Measurements from ENCODE around the genes DCAF5 and PLEKHD1.

DNA sequence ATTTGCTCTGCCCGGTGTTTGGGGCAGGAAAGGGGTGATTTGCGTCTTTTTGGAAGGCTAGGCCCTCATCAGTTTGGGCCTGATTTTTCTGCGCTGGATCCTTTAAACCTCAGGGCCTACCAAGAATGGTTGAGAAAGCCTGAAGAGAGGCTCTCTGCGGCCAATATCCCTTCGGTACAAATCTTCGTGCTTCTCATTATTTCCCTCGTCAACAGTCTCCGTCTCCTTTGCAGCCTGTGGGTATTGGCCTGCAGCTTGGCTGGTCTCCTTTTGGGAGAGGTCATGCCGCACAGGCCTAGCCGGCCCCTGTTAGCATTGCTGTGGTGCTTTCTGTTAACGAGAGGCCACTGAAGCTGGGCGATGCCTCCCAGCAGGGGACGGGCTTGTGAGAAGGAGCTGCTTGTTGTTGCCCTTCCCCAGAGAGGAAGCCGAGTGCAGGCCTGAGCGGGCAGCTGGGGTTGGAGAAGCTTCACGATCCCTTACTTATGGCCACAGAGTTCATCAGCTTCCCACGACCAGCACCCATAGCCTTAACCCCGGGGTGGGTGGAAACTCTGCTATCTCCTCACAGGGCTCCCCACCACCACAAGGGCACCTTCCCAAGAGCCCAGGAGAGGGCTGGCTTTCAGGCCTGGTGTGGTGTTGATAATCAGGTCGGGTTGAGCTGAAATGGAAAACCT lies 228.6 kb downstream of the ZFP36L1 start:
- PRO-cap = no peak

- PRO-cap = no peak
These were observed 181.1 kb downstream of the ZFP36L1 start for GRCh38 chr14:68611460-68612406.

DNA sequence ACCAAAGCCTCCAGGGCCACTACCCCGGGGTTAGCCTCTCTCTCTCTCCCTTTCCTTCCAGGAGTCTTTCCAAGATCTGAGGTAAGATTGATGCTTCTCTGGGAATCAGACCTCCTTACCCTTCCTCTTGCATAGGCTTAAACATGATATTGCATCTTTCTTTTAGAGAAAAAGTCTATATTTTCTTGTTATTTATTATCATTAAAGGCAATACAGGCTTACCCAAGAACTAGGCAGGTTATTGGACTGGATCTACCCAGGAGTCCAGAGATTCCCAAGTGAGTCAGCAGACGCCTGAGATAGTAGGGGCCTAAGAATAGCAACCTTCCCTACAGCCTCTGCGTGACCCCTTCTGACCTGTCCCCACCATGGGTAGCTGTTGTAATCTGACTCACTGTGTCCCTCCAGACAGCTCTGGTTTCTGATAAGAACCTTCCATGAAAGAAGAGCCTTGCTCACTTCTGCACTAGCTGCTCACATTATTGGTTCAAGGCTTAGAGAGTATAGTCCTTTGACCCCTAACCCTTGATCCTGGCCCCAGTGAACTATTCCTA lies 172.8 kb downstream of the ZFP36L1 start:
- PRO-cap = no peak

DNA sequence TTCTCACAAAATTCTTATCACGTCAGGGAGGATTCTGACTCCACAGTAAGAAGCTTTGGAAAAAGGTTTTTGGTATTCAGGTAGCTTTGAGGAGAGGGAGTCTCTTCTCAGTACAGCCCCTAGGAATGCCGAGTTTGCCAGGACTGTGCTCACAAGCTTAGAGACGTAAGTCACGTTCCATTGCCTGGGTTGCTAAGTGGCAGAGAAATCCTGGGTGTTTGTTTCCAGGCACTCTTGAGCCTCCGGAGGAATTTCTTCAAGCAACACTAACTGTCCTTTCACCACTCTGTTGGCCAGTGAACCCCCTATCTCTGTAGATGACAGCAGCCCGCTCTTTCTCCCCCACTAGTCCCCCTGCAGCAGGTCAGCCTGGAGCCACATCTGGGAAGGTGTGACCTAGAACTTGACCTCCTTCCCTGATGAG lies 162.8 kb downstream of the ZFP36L1 start:
- PRO-cap = no peak

DNA sequence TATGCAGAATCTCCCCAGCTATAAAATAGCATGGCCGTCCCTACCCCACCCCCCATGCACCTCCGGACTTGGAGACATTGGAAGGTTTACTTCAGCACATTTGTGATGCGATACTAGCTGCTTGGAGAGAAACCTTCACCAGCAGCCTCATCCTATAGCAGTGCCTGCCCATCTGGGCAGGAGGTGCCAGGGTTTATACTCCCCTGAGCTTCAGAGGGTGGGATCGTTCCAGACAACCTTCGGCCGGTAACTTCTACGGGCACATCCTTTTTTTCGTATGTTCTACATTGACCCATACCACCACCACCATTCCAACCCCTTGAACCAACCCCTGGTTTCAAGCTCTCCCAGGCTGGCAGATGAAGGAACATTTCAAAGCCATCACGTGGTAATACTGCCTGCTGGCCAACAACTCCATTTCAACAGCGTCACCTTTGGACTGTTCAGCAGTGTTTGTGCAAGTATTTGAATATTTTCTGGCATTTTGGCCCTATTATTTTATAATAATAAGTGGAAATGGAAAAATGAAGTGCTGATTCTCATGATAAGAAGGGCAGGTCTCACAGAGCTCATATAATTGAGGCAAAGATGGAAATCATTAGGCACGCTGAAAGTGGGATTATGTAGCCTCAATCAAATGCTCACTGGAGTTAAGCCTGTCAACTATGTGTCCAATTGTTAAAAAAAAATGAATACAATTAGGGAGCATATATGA lies 162.3 kb downstream of the ZFP36L1 start:
- PRO-cap = no peak

GRCh38 chr14:68676629-68677005 lies 116.2 kb downstream of the ZFP36L1 start:
- PRO-cap = no peak

- PRO-cap = unidirectional peak, plus-strand start at chr14:68814721
These were observed 21.8 kb upstream of the ZFP36L1 start for GRCh38 chr14:68814336-68815395.

- PRO-cap = no peak
These were observed 27.9 kb upstream of the ZFP36L1 start for GRCh38 chr14:68820564-68821321.

- PRO-cap = no peak
These were observed 87.1 kb downstream of the ACTN1 start for GRCh38 chr14:68891876-68892547.

DNA sequence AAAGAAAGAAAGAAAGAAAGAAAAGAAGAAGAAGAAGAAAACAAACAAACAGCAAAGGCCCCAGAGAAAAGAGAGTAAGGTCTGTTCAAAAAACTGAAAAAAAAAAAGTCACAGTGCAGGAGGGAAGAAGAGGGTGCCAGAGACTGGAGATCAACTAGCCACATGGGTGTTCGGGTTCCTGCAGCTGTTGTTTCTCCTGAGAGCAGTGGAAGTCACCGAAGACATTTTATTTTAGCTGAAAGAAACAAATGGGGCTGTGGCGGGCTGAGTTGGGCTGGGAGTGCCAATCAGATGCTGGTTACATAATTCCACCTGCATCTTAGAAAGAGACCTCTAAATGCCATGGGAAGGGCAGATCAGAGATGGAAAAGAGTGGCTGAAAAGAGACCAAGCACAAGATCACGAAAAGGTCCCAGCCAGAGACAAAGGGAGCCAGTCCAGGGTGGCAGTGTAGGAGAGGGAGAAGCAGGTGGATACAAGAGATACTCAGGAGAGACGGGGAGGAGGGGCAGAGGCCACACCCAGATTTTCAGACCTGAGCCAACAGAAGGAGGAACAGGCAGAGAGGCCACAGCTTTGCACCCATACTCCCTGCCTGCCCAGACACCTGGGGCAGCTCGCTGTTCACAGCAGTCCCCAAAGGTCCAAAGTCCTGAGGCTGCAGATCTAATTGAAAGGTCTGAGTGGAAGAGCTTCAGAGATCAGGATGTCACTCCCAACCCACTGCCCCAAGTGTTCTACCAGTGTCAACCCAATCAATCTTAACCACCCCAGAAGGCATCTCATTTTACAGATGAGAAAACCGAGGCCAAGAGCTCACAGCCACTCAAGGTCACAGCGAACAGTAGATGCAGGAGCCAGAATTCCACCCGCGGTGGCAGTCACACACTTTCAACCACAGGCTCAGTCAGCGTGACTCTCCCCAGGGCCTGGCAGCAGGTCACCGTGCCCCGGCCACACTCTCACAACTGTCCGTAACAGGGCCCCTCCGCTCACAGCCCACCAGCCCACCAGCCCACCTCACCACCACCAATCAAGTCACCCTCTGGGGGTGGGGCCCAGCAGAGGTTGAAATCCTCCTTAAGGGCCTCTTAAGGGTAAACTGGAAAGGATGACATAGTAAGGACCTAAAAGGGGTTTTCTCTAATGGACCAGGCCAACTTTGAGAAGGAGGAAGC lies 33.5 kb downstream of the ACTN1 start:
- PRO-cap = no peak

DNA sequence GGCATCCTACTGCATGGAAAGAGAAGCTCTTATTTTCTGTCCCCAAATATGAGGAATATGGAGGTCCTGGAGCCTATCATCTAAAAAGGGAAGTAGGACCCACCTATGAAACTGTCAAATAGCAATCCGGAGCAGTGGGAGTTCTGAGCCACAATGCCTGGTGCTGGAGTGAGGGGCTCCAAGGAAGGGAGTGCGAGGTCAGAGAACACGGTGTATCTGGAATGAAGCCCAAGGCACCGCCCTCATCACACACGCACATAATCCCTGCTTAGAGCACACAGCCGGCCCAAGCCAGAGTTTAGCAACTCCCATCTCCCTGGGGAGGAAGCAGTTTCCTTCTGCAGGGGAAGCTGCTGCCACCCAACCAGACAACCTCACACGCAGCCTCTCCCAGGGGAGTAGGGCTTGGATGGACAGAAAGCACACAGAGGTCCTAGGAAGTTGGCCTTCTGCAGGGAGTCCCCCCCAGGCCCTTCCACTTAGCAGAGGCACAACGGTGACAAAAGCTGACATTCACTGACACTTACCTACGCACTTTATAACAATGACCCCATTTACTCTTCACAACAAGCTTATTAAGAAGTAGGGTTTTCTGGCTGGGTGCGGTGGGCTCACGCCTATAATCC lies 31.3 kb downstream of the ACTN1 start:
- PRO-cap = no peak

DNA sequence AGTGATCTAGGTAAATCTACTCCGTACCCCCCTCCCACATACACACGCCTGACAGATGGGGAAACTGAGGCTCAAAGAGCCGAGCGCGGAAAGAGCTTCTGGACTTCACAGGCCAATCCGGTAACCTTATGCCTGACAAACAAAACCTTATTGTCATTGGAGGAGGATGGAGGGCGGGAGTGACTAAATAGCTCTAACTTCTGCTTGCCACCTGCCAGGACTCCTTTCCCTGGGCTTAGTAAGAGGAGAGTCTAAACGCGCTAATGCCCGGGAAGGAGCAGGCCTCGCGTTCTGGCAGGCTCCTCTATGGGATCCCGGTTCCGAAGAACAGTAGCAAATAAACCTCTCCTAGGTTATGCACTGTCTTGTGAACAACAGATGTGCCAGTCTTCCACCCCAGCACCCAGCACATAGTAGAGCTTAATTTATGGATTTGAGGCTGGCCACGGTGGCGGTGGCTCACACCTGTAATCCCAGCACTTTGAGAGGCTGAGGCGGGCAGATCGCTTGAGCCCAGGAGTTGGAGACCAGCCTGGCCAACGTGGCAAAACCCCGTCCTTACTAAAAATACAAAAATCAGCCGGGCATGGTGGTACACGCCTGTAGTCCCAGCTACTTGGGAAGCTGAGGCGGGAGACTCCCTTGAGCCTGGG lies 1.2 kb upstream of the ACTN1 start:
- PRO-cap = no peak

DNA sequence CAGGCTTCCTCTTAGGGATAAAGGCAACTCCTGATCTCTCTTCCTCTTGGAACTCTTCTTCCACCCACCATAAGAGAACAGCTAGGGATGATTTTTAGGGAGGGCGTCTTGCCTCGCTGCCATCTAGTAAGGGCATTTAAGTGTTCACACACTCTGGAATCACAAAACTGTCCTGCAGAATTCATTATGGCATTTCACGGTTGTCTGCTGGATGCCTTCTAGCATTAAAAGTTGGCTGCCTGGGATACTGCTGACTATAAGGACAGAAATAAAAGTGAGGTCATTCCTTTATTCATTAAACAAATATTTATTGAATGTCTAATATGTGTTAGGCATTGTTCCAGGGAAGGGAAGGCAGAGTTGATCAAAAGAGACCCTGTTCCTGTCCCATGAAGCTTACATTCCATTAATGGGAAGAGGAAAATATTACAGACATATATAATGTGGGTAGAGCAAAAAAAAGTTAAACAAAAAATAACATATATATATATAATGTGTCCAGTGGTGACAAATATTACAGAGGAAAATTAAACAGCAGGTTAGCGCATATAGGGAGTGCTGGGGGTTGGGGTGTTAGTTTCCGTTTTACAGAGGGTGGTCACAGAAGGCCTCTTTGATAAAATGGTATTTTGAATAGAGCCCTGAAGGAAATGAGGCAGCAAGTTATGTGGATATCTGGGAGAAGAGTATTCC lies 73.4 kb downstream of the DCAF5 start:
- PRO-cap = no peak

GRCh38 chr14:69152852-69153833 lies at the start of gene DCAF5:
Gene DCAF5 (minus strand): TSS chr14:69153119.
- PRO-cap = bidirectional peak, plus-strand start at chr14:69153118, minus-strand start at chr14:69153139

DNA sequence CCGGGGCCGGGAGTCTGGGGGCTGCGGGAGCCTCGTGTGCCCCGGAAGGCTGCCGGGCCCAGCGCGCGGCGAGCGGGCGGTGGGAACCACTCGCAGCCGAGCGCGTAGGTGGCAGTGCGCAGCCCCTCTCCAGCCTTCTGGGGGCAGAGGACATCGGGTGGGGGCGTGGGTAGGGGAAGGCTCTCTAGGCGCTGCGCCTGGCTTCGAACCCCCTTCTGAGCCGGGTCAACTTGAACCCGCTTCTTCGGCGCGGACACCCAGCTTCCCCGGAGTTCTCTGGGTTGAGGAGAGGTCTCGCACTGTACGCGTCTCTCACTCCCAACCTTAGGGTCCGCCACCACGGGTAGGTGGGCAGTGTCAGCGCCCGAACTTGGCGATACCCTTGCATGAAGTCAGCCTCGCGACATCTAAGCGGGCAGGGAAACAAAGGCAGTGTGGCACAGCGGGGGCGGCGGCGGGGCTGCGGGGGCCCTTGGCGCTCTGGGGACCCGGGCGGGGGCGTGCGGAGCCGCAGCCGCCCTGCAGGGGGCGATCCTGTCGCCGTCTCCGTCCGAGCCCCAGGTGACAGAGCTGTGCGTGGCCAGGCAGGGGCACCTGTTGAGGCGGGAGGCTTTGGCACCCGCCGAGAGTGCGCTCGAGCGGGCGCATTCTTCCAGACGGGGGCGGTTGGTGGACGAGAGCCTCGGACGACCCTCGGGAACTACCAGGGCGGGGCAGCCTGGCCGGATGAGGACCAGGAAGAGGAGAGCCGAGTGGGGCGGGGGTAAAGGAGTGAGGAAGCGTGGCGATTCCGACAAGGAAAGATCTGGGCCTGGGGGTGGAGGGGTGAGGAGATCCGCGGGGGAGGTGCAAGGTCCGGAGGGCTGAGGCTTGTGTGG lies 1.1 kb downstream of the GALNT16 start:
- PRO-cap = no peak

DNA sequence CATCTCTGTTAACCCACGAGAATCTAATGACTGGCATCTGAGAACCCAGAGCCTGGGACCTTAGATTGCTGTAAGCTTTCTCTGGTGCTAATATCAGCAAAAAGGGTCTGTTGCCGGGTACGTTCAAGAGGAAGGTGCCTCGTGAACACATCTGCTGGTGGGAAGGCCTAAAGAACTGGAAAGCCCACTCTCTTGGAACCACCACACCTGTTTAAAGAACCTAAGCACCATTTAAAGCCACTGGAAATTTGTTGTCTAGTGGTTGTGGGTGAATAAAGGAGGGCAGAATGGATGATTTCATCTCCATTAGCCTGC lies 548 bp downstream of the SLC39A9 start:
- PRO-cap = no peak

DNA sequence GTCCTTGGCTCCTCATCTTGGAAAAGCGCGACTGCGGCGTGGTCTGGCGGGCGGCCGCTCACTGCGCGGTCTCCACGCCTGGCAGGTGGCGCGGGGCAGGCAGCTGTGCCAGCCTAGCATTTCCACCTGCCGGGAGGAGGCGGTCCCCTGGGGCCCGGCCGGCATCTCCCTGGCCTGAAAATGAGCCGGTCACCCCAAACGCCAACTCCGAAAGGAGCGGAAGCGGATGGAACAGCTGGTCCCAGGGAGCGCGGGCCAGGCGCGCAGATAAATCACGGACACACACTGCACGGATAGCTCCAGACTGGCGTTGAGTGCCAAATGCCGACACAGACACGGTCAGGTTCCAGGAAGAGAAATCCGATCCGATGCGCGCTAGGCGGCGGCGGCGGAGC lies 814 bp upstream of the PLEKHD1 start:
- PRO-cap = no peak

- PRO-cap = no peak
These were observed at the start of gene PLEKHD1 for GRCh38 chr14:69484259-69484940. Gene PLEKHD1 (plus strand): TSS chr14:69484728.

DNA sequence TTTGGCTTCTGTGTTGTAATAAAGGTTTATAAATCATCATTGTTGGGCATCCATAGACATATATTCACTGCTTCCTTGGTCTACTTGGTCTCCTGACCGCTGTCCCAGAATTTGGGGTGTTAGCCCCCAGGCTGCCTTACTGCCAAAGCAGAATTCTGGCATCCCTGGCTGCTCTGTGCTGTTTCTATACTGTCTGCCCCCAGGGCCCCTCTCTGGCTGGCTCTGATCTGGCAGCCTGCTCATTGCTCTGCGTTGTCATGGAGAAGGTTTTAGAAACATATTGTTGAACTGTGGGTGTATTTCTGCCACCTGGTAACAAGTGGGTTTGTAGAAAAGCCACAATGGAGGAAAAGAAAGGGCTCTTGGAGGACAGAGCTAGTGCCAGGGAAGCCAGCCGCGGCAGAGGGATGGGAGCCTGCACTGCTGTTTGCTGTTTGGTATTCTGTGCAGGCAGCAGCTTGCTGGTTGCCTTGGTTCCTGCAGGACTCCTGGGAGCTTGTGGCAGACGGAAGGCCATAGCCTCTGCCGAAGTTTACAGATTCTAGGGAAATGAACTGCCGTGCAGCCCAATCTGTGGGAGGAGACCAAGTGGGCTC lies 15.2 kb downstream of the CCDC177 start:
- PRO-cap = no peak

GRCh38 chr14:69587260-69587875 lies 12.7 kb upstream of the CCDC177 start:
- PRO-cap = no peak

Data from duodenum (tissue), 1 donor.